Colon Carcinoma Metastatic in the Brain (tissue), 2 donors: ENCODE measurements around a stretch of chr20.

DNA sequence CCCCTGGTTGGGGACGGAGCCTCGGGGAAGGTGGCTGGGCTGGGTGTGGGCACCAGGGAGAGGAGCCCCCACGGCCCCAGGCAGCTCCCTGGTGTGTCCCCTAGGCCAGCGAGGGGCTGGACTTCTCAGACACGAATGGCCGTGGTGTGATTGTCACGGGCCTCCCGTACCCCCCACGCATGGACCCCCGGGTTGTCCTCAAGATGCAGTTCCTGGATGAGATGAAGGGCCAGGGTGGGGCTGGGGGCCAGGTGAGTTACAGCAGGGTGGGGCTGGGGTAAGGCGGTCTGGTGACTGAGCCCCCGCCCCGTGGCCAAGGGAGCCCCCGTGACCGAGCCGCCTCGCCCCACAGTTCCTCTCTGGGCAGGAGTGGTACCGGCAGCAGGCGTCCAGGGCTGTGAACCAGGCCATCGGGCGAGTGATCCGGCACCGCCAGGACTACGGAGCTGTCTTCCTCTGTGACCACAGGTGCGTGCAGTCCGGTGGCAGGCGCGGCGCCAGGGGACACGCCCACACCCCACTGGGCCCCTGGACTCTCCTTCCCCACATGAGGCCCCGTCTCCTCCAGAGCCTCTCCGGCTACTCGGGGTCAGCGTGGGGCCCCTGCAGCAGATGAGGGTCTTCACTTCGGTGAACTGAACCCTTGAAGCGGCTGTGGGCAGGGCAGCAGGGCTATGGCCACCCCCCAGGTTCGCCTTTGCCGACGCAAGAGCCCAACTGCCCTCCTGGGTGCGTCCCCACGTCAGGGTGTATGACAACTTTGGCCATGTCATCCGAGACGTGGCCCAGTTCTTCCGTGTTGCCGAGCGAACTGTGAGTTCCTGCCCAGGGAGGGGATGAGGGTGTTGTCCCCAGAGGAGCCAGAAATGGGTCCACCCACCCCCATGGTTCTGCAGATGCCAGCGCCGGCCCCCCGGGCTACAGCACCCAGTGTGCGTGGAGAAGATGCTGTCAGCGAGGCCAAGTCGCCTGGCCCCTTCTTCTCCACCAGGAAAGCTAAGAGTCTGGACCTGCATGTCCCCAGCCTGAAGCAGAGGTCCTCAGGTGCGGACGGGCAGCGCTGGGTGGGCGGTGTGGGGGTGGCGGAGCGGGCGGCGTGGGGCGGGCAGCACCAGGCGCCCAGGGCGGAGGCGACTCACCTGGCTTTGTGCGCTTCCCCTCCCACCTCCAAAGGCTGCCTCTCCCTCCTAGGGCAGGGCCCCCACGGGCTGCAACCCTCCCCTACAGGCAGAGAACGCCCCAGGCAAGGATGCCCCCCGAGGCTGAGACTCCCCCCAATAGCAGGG lies 6.6 kb upstream of the TNFRSF6B start:
- PRO-cap, 2 experiments = no peak in any of the 2 experiments

- PRO-cap, 2 experiments = no peak in any of the 2 experiments
Measured at GRCh38 chr20:63704081-63704807, 3.5 kb downstream of the ARFRP1 start.

DNA sequence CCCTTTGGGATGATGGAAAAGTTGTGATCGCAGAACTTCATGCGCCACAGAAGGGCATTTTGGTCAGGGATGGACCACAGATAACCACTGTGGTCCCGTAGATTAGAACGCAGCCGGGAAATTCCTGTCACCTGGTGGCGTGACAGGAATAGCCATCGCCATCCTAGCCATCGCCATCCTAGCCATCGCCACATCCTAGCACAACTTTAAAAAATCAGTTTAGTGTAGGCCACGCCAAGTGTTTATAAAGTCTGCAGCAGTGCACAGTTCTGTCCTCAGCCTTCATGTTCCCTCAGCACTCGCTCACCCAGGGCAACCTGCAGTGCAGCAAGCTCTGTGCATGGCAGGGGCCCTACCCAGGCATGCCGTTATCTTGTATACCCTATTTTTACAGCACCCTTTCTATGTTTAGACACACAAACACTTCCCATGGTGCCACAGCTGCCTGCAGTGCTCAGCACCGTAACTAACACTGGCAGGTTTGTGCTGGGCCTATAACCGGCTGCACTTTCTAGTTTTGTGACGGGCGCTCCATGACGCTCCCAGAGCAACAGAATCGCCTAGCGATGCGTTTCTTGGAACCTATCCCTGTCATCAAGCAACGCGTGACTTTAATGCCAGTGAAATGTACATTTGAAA lies 43.8 kb downstream of the ZBTB46 start:
- PRO-cap, 2 experiments = no peak in any of the 2 experiments

DNA sequence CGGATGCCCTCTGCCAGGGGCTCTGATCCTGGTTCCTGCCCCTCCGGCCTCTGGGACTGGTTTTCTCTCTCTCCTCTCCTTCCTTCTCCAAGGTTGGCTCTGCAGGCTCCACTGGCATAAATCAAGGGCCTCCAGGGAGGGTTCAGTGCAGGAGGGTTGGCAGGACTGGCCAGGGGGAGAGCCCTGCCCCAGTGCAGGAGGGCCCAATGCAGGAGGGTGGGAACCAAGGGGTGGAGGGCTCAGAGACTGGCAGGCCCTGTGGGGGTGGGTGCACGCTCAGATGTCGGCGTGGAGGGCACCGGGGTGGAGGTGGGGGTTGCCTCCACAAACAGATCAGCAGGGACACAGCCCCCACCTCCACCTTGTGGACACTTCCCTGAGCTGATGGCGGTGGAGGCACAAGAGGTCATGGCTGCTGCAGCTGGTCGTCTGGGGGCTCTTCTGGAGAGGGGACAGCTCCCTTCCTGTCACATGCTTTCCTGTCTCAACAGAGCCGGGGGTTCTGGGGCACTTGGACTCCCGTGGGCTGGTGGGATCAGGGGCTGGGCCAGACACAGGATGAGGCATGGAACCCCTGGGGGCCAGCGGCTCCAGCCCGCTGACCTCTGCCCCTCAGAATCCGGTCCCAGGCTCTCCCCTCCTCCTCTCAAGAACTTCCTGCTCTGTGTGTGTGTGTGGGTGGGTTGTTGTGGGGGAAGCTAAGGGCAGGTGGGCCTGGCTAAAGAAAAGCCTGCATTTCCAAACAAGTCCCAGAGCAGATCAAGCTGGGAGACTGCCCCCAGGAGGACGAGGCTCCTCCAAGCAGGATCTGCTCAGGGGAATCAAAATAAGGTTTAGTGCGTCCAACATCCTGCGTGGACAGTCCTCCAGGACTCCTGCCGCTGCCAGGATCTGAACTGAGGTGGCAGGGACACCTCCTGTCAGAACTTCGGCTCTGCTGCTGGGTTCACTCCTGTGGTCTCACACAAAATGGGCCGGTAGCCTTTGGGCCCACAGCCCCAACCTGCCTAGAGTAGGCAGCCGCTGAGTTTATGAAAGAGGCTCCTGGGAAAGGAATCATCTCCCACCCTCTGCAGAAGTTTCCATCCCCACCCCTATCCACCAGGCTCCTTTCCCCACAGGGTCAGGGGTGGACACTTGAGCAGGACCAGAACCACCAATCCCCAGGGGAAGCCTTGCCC lies 2.6 kb upstream of the ABHD16B start:
- PRO-cap, 2 experiments = no peak in any of the 2 experiments

DNA sequence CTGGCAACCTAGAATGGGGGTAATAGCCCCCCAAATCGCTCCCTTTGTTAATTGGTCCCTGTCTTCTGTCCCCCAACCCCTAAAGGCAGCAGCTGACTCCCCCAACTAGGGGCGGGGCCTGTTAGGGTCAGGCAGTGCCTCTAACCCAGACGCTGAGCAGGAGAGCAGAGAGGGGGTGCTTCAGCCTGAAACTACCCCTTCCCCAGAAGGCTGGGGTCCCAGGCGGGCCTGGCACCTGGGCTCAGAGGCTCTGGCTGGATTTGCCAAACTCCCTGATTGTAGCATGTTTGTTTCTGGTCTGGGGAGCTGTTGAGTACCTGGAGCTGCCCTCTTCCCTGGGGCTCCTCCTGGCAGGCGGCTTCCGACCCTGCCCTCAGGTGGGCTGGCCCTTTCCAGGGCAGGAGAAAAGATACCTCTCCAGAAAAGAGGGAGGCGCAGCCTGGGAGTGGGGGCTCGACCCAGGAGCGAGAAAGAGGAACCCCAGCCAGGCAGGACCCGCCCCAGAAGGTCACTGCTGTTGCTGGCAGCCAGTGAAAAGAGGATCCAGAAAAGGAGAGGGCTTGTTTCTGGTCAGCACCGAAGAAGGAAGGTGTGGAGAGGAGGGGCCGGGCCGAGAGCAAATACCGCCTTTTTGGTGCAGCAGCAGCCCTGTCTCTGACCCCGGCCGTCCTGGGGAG lies 904 bp upstream of the ABHD16B start:
- PRO-cap, 2 experiments = no peak in any of the 2 experiments

- PRO-cap, 2 experiments = peak in 2 of 2 experiments; most common plus-strand start chr20:63864424 (in 1); most common minus-strand start chr20:63864316 (in 2)
Measured at GRCh38 chr20:63863745-63864687, 1.1 kb upstream of the TPD52L2 start.

GRCh38 chr20:63865749-63866174 lies 692 bp downstream of the TPD52L2 start:
- PRO-cap, 2 experiments = peak in 2 of 2 experiments; most common plus-strand start chr20:63865976 (in 2); most common minus-strand start chr20:63865874 (in 2)

GRCh38 chr20:64055613-64056393 lies 6.4 kb upstream of the SOX18 start:
- PRO-cap, 2 experiments = no peak in any of the 2 experiments

- PRO-cap, 2 experiments = no peak in any of the 2 experiments
Measured at GRCh38 chr20:64056607-64057612, 6.1 kb upstream of the TCEA2 start.

- PRO-cap, 2 experiments = no peak in any of the 2 experiments
Measured at GRCh38 chr20:64071221-64071838, 8.0 kb downstream of the RGS19 start.

DNA sequence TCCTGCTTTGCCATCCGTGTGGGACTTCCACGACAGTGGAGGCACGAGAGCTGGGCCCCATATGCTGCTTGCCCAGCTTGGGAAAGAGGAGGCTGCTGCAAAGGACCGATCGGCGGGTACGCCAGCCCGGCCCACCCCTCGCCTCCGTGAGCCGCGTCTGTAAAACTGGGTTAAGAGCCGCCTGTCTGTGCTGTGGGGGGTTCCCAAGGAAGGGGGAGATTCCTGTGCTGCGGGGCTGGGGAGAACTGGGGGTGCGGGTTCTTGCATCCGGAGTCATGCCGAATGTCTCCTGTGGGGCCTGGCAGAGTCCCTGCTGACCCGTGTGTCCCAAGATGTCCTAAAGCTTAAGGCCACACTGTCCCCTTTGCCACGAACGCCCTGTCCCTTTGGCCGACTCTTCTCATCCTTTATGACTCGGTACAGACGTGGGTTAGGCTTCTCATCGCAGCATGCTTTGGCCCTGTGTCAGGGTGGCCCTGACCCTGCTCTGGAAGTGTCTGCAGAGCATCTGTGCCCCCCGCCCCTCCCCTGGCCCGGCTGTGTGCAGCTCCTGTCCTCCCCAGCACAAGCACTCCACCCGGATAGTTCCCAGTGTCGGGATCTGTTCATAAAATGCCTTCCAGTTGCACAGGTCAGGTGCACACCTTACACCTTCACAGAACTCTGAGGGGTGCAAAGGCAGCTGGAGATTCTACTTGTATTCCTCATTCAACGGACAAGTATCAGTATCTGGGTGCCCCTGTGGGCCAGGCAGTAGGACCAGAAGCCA lies 539 bp downstream of the OPRL1 start:
- PRO-cap, 2 experiments = no peak in any of the 2 experiments

DNA sequence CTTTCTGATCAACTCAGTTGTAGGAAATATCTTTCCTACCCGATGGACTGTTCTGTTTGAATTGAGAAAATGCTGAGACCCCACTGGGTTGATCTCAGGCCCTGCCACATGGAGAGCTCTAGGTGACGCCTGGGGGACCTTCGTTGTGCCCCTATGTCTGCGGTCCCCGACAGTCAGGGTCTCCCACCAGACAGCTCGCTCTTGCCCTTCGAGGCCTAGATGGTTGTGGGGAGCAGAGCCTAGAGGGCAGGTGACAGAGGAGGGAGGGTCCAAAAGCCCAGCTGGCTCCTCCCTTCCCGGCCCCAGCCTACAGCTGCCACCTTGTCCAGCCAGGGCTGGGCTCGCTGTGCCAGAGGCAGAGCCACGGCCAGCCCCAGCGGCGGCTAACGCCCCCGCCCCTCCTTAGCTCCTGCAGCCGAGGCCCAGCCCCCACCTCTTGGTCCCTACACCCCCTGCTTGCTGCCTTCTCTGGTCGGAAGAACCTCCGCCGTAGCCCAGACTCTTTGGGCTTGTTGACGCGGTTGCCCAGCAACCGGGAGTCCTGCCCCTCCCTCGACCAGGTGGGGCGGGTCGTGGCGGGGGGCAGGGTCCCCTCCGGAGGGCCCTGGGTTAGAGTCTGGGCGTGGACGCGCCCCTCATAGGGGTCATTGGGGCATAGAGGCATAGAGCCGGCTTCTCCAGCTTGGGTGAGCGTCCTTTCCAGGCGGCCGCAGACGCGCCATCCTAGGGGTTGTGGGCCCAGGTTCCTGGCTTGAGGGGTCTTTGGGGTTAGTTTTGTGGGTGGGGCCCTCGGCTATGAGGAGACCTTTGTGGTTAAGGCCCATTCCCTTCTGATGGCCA lies 485 bp upstream of the LKAAEAR1 start:
- PRO-cap, 2 experiments = no peak in any of the 2 experiments

GRCh38 chr20:64224228-64224965 lies 31.2 kb upstream of the PCMTD2 start:
- PRO-cap, 2 experiments = no peak in any of the 2 experiments

DNA sequence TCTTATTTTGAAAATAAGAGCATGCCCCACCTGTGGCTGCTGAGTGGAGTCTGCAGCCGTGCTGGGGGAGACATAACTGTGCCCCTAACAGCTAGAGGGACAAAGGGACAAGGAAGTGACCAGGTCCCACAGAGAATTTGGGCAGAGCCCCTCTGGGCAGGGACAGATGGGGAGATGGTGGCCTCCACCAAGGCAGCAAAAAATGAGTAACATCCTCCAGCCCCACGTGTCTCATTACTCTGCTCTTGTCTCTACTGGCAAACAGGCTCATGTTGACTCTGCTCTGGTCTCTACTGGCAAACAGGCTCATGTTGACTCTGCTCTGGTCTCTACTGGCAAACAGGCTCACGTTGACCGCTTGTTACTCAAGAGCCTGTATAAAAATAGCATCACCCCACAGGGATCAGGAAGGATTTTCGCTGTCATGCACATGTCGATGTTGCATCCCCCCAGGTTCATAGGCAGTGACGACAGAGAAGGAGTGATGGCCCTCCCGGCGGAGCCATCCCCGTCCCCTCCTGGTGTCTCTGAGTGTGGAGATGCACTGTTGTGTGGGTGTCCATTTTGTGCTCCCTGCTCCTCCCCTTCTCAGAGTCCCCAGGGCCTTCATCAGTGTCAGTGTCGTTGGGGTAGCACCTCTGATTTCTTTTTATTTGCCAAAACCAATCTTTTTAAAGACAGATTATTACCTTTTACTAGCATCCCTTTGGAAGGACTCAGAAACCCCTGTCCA lies 17.2 kb upstream of the PCMTD2 start:
- PRO-cap, 2 experiments = no peak in any of the 2 experiments

- PRO-cap, 2 experiments = no peak in any of the 2 experiments
Measured at GRCh38 chr20:64260987-64261670, 5.6 kb downstream of the PCMTD2 start.

- PRO-cap, 2 experiments = no peak in any of the 2 experiments
Measured at GRCh38 chr20:64273119-64273590, 17.6 kb downstream of the PCMTD2 start.